Measurements from ENCODE around the genes SNX20 and SALL1.

- PRO-cap: no peak
Measured at GRCh38 chr16:50267424-50267982, 1.2 kb downstream of the ADCY7 start.

- PRO-cap: no peak
Measured at GRCh38 chr16:50315962-50317121, 50.0 kb downstream of the ADCY7 start.

DNA sequence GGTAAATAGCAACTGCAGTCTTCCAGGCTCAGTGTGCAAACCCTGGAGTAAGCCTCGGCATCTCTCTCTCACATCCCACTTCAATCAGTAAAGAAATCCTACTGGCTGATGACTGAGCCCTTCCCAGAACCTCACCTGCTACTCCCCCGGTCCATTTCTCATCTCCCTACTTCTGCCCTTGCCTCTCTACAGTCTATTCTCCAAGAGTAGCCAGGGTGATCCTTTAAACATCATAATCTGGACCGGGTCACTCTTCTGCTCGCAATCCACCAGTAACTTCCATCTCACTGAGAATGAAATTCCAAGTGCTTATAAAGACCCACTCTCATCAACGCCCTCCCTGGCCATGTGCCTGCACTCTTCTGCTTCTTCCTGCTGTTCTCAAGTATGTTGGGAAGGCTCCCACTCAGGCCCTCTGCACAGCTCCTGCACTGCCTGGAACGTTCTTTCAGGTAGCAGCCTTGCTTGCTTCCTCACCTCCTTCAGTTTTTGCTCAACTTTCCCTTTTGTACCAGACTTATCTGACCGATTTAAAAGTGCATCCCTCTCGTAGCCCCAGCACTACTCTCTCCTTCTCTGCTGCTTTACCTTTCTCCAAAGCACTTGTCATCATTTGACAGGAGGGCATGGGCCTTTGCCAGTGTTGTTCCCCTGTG lies 44.5 kb downstream of the BRD7 start:
- PRO-cap: no peak

GRCh38 chr16:50681073-50681607 lies at the start of gene SNX20:
Gene SNX20, minus strand, starts transcription at chr16:50681312.
- PRO-cap: bidirectional peak, plus-strand start at chr16:50681416, minus-strand start at chr16:50681312

DNA sequence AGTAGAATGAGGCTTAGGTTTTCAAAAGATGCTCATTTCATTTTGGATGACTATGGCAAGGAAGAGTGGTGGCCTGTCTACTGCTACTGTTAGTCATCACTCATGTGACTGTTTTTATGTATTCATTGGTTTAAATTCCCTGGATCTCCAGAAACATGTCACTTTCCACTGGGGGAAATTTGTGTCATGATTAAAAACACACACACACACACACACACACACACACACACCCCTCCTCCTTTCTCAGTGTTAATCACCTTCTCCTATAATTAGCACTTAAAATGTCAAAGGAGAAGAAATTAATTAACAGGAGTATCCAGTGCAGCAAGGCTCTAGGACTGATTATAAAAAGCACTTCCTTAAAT lies 1.1 kb upstream of the CYLD start:
- PRO-cap: no peak

- PRO-cap: no peak
Measured at GRCh38 chr16:50806266-50807045, 64.6 kb downstream of the CYLD start.

- PRO-cap: no peak
Measured at GRCh38 chr16:50938787-50939084, 196.8 kb downstream of the CYLD start.

DNA sequence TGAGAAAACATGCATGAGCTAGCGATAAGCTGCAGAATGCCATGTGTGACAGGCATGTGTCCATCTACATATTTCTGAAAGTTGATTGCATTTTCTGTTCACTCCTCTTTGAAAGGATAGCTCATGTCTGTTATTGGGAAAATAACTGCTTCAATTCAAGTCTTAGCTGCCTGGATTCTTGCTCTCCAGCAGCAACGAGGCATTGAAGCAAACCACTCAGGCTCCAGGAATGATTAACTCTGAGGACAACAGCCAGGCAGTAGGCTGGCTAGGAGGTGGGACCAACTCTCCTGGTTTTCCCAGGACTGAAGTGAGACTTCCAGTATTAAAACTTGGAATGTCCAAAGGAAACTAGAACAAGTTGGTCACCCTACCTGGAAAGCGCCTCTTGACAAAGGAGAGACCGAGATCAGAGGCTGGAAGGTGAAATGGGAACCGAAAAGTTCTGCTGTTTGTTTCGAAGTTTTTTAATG lies 100.8 kb downstream of the SALL1 start:
- PRO-cap: no peak

- PRO-cap: no peak
Measured at GRCh38 chr16:51055570-51056172, 95.4 kb downstream of the SALL1 start.

- PRO-cap: no peak
Measured at GRCh38 chr16:51134031-51135016, 16.7 kb downstream of the SALL1 start.

- PRO-cap: unidirectional peak, minus-strand start at chr16:51151241
Measured at GRCh38 chr16:51151182-51152187, at the start of gene SALL1. Gene SALL1, minus strand, starts transcription at chr16:51151270.

GRCh38 chr16:51243933-51244132 lies 92.8 kb upstream of the SALL1 start:
- PRO-cap: no peak

- PRO-cap: no peak
Measured at GRCh38 chr16:51523968-51524486, 373.0 kb upstream of the SALL1 start.

GRCh38 chr16:53046157-53046508 lies 6.6 kb downstream of the CHD9NB start:
- PRO-cap: no peak

GRCh38 chr16:53084941-53085857 lies 30.4 kb downstream of the CHD9 start:
- PRO-cap: no peak

DNA sequence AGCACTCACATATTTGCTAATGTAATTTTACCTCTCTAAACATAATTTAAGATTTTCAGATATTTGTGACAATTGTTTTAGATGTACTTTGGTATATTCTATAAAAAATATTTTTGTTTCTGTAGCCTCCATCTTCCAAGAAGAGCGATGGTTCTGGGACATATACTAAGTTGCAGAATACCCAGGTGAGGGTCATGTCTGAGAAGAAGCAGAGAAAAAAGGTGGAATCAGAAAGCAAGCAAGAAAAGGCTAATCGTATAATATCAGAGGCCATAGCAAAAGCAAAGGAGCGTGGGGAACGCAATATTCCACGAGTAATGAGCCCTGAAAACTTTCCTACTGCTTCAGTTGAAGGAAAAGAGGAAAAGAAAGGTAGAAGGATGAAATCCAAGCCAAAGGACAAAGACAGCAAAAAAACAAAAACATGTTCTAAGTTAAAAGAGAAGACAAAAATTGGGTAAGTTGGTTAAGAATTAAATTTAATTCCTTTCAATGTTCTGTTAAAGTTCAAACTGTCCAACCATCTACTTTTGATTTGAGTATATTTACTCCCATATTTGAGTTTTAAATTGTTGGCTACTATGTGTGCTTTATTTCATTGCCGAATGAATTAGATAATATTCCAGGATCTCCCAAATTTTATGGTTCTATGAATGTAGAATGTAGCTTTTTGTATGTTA lies 154.7 kb downstream of the CHD9 start:
- PRO-cap: no peak

DNA sequence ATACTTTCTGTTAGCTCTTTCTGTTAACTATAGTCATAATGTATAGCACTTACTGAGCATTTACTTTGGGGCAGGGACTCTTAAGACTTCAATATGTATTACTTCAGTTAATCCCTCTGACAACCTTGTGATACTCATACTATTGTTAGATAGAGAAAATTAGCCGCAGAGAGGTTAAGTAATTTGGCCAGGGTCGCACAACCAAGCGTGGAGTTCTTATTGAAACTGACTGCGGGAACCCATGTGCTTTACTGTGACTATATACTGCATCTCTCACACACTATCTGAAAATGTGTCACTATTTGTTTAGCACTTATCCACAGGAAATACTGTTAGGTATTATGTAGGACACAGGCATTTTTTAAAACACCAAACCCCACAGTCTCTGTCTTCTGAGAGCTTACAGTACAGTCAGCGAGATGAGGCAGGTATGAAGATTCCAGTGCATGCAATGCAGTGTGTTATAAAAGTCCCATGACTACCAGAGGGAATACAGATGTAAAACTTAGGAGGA lies 11.2 kb downstream of the RBL2 start:
- PRO-cap: no peak

DNA sequence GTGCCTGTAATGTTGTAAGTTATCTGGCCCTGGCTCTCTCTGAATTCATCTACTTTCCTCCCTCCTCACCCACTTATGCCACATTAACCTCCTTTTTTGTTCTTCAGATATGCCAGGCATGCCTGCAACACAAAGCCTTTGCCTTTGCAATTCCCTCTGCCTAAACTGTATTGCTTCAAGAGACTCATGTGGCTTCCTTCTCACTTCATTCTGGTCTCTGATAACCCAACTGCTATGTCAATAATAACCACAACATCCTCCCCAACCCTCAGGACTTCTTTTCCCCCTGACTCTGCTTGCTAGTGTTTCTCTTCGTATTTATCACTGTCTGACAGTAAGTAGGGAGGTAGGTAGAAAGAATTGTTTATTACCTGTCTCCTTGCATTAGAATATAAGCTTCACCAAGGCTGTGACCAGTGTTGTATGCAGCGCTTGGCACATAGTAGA lies 22.3 kb downstream of the RBL2 start:
- PRO-cap: bidirectional peak, plus-strand start at position 208 of the sequence, minus-strand start at position 212 of the sequence

- PRO-cap: no peak
Measured at GRCh38 chr16:53498892-53499316, 4.1 kb downstream of the AKTIP start.

GRCh38 chr16:53756583-53757075 lies 52.7 kb downstream of the FTO start:
- PRO-cap: no peak